Lung (tissue), 4 donors: ENCODE data around the genes GBP1 and GBP4.

DNA sequence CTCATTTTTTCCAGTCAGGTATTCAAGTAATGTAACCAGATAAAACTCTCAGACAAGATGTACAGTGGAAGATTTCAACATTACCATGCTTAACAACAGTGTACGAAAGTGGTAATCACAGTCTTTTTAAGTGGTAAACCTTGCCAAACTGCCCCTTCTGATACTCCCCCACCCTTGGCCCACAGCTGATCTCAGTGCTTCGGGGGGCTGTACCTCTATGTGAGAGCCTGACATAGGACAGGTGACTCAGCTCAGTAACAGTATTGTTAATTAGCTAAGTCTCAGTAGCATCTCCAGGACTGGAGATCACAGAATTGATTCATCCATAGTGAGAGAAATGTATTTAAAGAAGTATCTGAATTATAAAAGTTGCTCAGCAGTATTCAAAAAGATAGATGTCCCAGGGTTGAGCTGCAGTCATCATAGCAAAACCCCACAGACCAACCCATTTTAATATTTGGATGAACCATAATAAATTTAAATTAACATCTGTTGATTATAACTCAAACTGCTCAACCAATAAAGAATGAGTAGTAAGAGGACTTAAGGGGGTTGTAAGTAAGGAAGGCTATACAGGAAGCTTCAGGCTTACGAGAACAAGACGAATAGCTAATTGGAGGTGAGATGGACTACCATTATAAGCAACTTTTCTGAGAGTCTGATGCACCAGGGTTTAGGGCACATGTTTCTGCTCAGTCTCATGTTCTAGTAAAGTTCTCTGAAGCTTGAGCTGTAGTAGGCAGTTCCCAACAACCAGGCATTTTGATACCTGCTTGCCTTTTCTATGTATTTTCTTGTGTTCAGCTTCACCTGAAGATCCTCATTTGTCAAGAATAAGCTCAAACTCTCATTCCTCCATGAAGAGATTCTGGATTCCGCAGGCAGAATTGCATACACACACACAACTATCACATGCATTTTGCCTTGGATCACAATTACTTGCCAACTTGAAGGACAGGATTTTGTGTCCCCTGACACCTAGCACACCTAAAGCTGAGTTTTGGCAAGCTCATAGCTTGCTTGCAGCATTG, 45.0 kb downstream of the SH3GLB1 start:
- PRO-cap = no peak
- RAMPAGE, long total RNA = no peak
- RRBS = no CpG with 5 or more reads among the region's 5 CpGs

GRCh38 chr1:86788191-86788873, 84.0 kb downstream of the SH3GLB1 start:
- PRO-cap = no peak
- RAMPAGE, long total RNA = no peak
- RRBS = no CpG with 5 or more reads among the region's 3 CpGs

DNA sequence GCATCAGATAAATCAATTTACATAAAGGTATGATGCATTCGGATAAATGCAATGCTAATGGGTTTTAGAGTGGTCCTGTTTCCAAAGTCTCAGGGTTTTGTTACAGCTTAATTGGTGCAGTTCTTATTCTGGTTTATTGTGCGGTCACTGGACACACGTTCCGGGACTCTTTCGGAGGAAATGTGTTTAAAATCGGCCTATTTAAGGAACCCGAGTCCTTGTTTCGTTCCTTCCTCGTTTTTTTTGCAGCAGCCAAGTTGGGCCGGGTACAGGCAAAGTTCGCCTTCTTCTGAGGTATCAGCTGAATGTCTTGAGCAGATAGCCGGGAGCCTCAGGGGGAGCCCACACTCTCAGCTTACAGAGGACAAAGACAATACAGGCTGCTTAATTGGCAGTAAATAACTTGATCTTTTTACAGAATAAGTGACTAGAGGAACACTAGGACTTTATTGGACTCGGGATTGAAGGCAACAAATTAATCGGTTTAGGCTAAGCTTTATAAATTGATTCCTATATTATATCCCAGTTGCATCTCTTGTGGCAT, 1.8 kb downstream of the LMO4 start:
- PRO-cap = no peak
- RAMPAGE, long total RNA = no peak
- RRBS = 2% methylated on average over 6 of the region's 14 CpGs

GRCh38 chr1:87399230-87399670, 70.6 kb downstream of the LMO4 start:
- PRO-cap = no peak
- RAMPAGE, long total RNA = no peak
- RRBS = no CpG with 5 or more reads among the region's 3 CpGs

- PRO-cap = no peak
- RAMPAGE, long total RNA = no peak
- RRBS = no CpG with 5 or more reads among the region's 3 CpGs
Measured at GRCh38 chr1:87968185-87968438, 639.4 kb downstream of the LMO4 start.

DNA sequence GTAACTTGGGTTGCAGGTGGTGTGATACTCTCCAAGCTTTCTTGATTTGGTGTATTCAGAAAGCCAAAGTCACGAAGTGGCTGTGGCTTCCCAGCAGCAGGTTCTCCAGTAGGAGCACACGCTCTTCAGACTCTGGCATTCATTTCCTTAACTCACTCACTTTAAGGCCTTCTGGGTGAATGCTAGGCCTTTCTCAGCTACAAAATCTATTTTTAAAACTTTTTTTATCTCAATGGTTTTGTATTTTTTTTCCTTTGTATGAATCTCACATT, 22.9 kb upstream of the PKN2 start:
- PRO-cap = no peak
- RAMPAGE, long total RNA = no peak
- RRBS = no CpG with 5 or more reads among the region's 2 CpGs

- PRO-cap = no peak
- RAMPAGE, long total RNA = no peak
- RRBS = no CpG with 5 or more reads among the region's 12 CpGs
Measured at GRCh38 chr1:88683472-88683925, 574 bp upstream of the PKN2 start.

- PRO-cap = no peak
- RAMPAGE, long total RNA = no peak
- RRBS = no CpG with 5 or more reads among the region's 4 CpGs
Measured at GRCh38 chr1:88773950-88774651, 90.0 kb downstream of the PKN2 start.

DNA sequence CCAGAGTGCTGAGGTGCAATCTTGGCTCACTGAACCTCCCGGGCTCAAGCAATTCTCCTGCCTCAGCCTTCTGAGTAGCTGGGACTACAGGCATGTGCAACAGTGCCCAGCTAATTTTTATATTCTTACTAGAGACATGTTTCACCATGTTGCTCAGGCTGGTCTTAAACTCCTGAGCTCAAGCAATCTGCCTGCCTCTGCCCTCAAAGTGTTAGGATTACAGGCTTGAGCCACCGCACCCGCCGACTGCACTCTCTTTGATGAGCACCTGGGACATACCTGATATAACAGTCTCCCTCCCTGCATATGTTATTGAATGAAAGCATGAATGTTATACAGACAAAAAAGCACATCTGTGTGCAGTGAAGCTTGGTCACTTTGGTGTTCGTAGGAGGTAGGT, 12.2 kb downstream of the GBP3 start:
- PRO-cap = no peak
- RAMPAGE, long total RNA = no peak
- RRBS = no CpG with 5 or more reads among the region's 5 CpGs

- PRO-cap = unidirectional peak, minus-strand start at chr1:89065231
- RAMPAGE, long total RNA = no peak
- RRBS = no CpG with 5 or more reads among the region's 6 CpGs
Measured at GRCh38 chr1:89064728-89065648, at the start of gene GBP1. Gene GBP1, minus strand, starts transcription at chr1:89065208.

- PRO-cap = no peak
- RAMPAGE, long total RNA = no peak
- RRBS = no CpG with 5 or more reads among the region's 7 CpGs
Measured at GRCh38 chr1:89129832-89130399, 4.0 kb upstream of the GBP2 start.

GRCh38 chr1:89198136-89199169, at the start of gene GBP4:
Gene GBP4, minus strand, starts transcription at chr1:89198942.
- PRO-cap = no peak
- RAMPAGE, long total RNA = no peak
- RRBS = no CpG with 5 or more reads among the region's 30 CpGs

DNA sequence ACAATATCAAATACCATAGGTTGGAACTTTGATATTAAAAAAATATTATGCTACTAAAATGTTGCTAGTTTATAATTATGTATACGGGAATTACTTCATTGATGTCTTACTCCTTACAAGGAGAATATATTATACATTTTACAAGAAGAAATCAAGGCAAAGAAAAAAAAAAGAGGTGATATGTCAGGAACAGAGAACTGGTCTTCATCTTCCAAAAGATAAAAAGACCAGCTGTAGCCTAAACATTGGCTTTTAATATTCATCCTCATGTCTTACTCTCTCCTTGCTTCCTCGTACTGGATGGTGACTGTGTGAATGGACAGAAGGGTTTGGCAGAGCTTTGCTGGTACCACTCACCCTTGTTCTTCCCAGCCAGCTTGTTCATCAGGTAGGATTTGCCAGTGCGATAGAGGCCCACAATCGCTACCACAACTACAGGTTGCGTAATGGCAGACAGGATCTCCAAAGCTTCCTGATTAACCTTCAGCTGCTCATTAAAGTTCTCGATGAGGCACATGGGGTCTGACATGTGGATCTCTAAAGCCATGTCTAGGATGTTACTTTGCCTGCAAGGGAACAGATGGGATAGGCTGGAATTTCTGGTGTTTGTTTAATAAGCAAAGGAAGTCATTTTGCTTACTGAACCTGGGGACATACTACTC, 3.5 kb downstream of the GBP5 start:
- PRO-cap = no peak
- RAMPAGE, long total RNA = no peak
- RRBS = no CpG with 5 or more reads among the region's 6 CpGs

GRCh38 chr1:89820782-89820936, 173 bp upstream of the LRRC8D start:
- PRO-cap = bidirectional peak, plus-strand start at chr1:89820984, minus-strand start at chr1:89820856
- RAMPAGE, long total RNA = no peak
- RRBS = 0% methylated on average over 4 of the region's 14 CpGs

DNA sequence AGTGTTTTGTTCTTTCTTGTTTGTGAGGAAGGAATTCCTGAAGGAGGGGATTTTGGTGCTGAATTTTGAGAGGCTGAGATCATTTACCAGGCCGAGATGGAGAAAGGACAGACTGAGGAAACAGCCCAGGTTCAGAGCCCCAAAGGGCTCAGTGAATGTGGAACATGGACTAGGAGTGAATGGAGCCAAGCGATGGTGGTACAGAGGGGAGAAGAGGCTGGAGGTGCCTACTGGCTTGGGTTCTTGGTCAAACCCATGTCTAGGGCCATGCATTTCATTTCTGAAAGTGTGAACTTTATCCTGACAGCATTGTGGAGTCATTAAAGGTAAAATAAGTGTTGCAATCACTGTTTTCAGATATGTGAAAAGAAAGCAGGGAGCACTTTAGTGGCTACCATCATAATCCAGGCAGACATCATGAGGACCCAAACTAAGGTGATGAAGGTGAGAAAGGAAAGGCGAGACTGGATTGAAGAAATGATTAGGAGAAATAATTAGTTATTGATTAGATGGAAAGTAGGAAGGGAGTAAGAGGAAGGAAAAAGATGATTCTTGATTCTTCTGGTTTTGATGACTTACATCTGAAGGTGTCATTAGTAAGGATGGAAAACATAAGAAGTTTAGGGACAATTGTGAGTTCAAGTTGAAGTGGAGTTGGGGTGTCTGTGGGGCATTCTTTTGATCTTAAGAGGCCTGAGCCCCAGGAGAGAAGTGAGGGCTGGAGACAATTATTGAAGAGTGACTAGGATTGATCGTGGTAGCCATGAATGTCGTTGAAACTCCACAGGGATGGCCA, 32.0 kb downstream of the LRRC8D start:
- PRO-cap = no peak
- RAMPAGE, long total RNA = no peak
- RRBS = no CpG with 5 or more reads among the region's 5 CpGs

- PRO-cap = no peak
- RAMPAGE, long total RNA = no peak
- RRBS = no CpG with 5 or more reads among the region's 10 CpGs
Measured at GRCh38 chr1:89897950-89898575, 77.2 kb downstream of the LRRC8D start.

GRCh38 chr1:89950131-89950704, 44.7 kb upstream of the ZNF326 start:
- PRO-cap = no peak
- RAMPAGE, long total RNA = no peak
- RRBS = no CpG with 5 or more reads among the region's 2 CpGs

GRCh38 chr1:90007421-90007980, 12.6 kb downstream of the ZNF326 start:
- PRO-cap = no peak
- RAMPAGE, long total RNA = no peak
- RRBS = no CpG with 5 or more reads among the region's 15 CpGs

GRCh38 chr1:90657575-90658135, 59.4 kb downstream of the BARHL2 start:
- PRO-cap = no peak
- RAMPAGE, long total RNA = no peak
- RRBS = no CpG with 5 or more reads among the region's 9 CpGs

DNA sequence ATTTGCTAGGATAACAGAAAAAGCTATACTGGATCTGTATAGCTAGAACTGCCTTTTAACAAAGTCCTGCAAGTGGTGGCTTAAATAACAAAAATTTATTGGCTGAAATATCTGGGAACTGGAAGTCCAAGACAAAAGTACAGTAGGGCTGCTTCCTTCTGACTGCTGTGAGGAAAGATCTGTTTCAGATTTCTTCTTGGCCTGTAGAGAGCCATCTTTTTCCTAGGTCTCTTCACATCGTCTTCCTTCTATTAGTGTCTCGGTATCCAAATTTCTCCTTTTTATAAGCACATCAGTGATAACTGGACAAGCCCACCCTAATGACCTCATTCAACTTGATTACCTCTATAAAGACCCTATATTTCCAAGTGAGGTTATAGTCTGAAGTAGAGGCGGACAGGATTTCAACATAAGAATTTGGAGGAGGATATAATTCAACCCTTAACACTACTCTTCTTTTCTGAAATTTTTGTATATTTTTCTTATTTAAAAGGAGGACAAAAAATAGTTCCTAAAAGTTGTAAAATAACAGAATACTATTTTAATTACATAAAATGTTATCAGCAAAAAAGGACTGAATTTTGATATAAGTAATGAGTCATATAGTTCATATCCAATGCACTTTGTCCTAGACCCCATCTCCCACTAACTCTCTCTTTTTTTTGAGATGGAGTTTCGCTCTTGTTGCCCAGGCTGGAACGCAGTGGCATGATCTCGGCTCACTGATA, 56.6 kb downstream of the ZNF644 start:
- PRO-cap = no peak
- RAMPAGE, long total RNA = no peak
- RRBS = no CpG with 5 or more reads among the region's 6 CpGs